Brain (tissue), 1 donor: ENCODE data around the genes OR2AE1 and GJC3.

DNA sequence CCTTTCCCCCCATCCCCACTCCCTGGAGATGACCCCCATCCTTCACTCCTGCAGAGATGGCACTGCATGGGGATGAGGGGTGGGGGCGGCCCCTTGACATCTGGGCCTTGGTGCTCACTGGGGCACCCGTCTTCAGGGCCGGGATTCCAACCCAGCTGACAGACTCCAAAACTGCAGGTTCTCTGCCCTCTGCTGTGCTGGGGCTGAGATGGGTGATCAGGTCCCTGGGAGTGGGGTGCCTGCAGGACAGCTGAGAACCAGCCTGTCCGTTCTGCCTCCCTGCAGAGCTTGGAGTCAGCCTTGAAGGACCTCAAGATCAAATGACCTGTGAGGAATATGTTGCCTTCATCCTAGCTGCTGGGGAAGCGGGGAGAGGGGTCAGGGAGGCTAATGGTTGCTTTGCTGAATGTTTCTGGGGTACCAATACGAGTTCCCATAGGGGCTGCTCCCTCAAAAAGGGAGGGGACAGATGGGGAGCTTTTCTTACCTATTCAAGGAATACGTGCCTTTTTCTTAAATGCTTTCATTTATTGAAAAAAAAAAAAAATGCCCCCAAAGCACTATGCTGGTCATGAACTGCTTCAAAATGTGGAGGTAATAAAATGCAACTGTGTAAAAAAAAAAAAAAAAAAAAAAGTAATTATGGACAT, 14.1 kb downstream of the PDAP1 start:
- RRBS, result no CpG with 5 or more reads among the region's 7 CpGs

- RRBS, result no CpG with 5 or more reads among the region's 7 CpGs
These were observed 981 bp downstream of the BUD31 start for GRCh38 chr7:99409598-99410301.

- RRBS, result no CpG with 5 or more reads among the region's 16 CpGs
These were observed 2.4 kb upstream of the ZNF789 start for GRCh38 chr7:99470222-99470855.

- RRBS, result no CpG with 5 or more reads among the region's 4 CpGs
These were observed 12.9 kb downstream of the ZNF655 start for GRCh38 chr7:99571167-99571986.

DNA sequence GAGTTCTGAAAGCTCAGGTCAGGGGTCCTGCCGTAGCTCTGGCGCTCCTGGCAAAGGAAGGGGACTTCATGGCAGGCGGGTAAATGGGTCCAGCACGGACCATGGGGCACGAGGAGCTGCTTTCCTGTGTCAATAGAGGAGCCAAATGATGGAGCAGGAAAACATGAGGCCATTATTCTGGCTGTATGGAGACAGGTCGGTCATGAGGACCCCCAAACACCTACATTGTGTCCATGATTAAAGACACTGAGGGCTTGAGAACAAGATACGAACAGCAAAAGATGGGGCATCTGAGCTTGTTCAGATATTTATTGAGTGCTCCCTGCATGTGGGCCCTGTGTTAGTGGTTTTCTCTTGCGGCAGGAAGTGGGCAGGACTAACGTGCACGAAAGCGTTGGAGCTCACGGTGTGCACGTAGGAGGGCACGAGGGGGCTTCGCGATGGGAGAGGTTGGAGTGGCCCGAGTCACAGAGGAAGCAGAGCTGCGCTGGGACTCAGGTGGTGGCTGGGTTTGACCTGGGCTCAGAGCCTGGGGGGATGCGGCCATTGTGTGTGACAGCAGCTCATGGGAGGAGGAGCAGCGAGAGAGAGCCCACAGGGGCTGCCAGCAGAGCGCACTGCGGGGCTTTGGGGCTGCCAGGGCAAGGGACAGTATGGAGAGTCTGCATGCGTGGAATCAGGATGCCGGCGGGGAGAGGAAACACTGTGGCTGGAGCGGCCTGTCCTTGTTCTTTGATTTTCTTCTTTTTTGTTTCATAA, 7.6 kb downstream of the ZSCAN25 start:
- RRBS, result no CpG with 5 or more reads among the region's 26 CpGs

GRCh38 chr7:99762501-99763464, 21.2 kb downstream of the CYP3A4 start:
- RRBS, result no CpG with 5 or more reads among the region's 8 CpGs

- RRBS, result no CpG with 5 or more reads among the region's 1 CpG
These were observed 4.5 kb upstream of the CYP3A43 start for GRCh38 chr7:99823436-99823636.

DNA sequence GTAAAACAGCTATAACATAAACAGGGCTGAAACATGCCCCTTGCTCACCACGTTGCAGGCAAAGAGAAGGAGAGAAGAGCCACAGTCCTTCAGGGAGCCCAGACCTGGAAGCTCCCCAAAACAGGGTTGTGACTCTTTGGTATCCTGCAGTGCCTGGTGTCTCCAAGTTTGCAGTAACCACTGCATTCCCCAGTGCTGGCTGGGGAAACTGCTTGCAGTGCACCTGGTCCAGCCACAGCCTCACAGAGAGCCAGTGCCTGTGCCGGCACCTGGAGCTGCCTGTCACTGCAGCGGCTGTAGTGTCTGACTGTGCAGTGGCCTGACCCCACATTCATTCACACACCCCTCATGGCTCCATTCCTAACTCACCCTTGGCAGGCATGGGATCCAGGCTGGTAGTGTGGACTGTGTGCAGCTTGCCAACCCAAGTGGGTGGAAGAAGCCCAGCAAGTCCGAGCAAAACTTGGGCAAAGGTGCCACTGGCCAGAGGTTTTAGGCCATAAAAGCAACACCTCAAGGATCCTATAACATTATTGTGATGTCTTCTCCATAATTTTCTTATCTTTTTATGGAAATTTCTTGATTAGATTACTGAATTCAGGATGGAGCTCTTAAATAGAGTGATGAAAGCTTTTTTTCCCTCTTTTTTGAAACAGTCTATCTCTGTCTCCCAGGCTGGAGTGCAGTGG, 3.7 kb upstream of the CYP3A43 start:
- RRBS, result no CpG with 5 or more reads among the region's 4 CpGs

GRCh38 chr7:99876747-99877363, at the start of gene OR2AE1:
TSS of gene OR2AE1 (minus strand) at chr7:99877033.
- RRBS, result no CpG with 5 or more reads among the region's 4 CpGs

GRCh38 chr7:99900550-99901465, 18.5 kb downstream of the TRIM4 start:
- RRBS, result no CpG with 5 or more reads among the region's 3 CpGs

- RRBS, result no CpG with 5 or more reads among the region's 21 CpGs
These were observed at the start of gene GJC3 for GRCh38 chr7:99929052-99929900. TSS of gene GJC3 (minus strand) at chr7:99929620.

- RRBS, result no CpG with 5 or more reads among the region's 11 CpGs
These were observed 11.3 kb upstream of the ZSCAN21 start for GRCh38 chr7:100038165-100038798.

GRCh38 chr7:100072931-100073413, 8.6 kb downstream of the ZNF3 start:
- RRBS, result no CpG with 5 or more reads among the region's 6 CpGs

DNA sequence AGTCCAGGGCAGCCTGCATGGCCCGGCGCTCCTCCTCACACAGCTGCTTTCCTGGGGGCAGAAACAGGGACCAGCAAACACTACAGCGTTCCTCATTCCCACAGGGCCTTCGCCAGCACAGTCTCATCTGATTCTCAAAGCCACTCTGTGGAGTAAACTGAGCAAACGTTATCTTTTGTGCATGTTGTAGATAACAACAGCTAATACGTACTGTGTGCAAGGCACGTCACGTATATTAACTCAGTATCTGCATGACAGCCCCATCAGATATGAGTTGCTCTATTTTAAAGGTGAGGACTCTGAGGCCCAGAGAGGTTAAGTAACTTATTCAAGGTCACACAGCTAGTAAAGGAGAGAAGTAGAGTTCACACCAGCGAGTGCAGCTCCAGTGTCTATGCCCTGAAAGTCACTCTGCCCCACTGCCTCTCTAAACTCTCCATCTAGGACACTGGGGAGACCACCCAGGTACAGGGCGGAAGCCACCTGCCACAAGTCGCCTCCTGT, 2.7 kb downstream of the TRAPPC14 start:
- RRBS, result 67% methylated on average over 1 of the region's 11 CpGs

GRCh38 chr7:100156800-100157220, 1.7 kb downstream of the TRAPPC14 start:
- RRBS, result no CpG with 5 or more reads among the region's 7 CpGs

DNA sequence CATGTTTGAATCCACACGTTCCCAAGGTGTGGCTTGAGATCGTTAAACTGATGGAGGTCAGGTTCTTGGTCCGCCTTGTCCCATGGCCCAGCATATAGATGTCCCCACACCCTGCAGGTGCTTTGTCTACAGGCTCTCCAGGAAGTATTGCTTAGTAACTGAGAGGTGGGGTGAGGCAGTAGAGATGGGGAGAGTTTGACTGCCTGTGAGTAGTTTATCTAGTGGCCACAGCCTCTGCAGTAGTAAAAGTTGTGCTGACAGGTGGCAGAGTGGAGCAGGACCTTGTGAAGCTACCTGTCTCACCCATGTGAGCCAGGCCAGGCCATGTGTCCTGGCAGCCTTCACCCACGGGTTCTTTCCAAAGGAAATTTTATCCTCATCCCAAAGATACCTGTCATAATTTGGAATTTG, 5.4 kb upstream of the PVRIG start:
- RRBS, result no CpG with 5 or more reads among the region's 4 CpGs

GRCh38 chr7:100338044-100338580, 19.8 kb upstream of the PILRB start:
- RRBS, result 55% methylated on average over 1 of the region's 14 CpGs

DNA sequence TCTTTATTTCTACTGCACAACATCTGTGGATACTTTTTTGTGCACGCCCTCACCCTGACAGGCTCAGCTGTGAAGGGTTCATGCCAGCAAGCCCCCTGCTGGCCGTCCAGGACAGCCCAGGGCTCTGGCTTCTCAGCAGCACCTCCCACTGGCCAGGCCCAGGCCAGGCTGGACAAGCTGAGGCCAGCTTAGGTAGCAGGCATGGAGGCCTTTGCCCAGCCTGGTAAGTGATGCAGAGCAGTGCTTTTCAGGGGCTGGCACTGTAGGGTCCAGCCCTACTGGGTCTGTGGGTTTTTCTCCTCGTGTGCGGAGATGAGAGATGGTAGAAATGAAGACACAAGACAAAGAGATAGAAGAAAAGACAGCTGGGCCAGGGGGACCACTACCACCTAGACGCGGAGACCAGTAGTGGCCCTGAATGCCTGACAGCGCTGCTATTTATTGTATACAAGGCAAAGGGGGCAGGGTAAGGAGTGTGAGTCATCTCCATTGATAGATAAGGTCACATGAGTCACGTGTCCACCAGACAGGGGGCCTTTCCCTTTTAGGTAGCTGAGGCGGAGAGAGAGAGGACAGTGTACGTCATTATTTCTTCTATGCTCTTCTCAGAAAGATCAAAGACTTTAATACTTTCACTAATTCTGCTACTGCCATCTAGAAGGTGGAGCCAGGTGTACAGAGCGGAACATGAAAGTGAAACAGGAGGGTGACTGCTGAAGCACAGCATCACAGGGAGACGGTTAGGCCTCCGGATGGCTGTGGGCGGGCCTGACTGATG, 13.2 kb upstream of the PILRB start:
- RRBS, result no CpG with 5 or more reads among the region's 14 CpGs

- RRBS, result no CpG with 5 or more reads among the region's 18 CpGs
These were observed 8.2 kb upstream of the PILRB start for GRCh38 chr7:100349411-100350449.

DNA sequence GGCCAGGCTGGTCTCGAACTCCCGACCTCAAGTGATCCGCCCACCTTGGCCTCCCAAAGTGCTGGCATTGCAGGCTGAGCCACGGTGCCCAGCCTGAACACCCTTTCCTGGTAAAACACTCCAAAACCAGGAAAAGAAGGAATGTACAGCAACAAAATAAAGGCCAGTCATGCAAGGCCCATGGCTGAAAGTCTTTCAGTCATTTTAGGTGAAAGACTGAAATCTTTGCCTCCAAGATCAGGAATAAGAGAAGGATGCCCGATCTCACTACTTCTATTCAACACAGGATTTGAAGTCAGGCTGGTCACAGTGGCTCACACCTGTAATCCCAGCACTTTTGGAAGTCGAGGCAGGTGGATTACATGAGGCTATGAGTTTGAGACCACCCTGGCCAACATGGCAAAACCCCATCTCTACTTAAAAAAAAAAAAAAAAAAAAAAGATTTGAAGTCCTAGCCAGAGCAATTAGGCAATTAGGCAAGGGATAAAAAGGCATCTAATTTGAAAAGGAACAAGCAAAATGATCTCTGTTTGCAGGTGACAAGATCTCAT, 4.9 kb downstream of the PILRB start:
- RRBS, result no CpG with 5 or more reads among the region's 6 CpGs